Melanocyte of skin (primary cell): Measurements from ENCODE around the gene NHERF2.

DNA sequence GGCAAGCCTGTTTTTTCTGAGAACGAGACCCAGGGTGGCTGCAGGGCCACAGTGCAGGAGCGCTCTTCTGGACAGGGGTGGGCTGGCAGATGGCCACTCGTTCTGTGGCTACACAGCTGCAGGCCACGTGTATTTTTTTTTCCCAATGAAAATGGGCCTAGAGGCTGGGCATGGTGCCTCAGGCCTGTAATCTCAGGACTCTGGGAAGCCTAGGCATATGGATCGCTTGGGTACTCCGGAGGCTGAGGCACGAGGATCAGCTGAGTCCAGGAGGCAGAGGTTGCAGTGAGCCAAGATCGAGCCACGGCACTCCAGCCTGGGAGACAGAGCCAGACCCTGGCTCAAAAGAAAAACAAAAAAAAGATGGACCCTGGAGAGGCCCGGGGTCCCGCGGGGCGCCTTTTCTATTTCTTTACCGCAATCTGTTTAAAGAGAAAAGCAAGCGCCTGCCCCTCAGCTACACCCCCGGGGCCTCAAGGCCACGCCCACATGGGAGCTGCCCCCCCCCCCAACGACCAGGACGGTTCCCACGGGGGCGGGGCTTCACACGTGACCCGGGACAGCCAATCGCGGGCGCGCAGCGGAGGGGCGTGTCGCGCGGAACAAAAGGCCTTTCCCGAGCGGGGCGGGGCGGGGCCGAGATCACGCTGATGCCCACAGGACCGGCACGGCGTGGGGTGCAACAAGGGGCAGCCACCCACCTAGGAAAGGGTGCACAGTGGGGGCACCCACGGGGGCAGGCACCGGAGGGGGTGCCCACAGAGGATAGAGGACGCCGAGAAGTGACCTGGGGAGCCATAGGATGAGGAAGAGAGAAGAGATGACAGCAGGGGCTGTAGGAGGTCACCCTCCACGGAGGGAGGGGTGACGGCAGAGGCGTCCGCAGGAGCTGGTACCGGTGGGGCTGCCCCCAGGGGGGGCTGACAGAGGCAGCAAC is 6.5 kb downstream of the UNKL start:
- CAGE, long polyA plus RNA, 2 experiments = no peak in any of the 2 experiments

DNA sequence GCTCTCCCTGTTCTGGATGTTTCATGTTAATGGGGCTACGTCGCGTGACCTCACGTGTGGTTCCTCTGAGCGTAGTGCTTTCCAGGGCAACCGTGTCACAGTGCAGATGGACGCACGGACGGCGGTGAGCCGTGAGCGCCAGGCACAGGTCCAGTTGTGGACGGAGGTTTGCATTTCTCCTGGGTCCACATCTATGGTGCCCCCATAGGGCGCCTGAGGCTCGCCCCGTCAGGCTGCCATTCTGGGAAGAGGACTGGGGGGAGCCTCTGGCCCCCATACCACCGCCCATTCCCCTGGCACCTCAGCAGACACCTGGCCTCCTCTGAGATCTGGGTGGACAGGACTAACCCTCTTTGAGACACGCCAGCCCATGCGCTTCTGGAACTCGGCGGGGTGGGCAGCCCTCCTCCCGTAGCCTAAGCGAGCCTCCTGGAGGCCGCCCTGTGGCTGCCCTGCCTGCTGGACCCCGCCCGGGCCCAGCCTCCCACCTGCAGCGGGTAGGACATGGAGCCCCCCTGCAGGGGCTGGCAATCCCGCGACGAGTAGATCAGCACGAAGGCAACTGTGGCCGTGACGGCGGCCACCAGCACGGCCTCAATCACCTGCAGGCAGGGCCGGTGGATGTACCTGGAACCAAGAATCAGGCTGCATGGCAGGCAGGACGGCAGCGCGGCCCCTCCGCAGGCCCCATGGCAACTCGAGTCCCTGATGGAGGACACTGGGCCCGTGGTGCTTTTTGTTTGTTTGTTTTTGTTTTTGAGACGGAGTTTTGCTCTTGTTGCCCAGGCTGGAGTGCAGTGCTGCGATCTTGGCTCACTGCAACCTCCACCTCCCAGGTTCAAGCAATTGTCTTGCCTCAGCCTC is 8.1 kb upstream of the CCDC154 start:
- CAGE, long polyA plus RNA, 2 experiments = no peak in any of the 2 experiments

DNA sequence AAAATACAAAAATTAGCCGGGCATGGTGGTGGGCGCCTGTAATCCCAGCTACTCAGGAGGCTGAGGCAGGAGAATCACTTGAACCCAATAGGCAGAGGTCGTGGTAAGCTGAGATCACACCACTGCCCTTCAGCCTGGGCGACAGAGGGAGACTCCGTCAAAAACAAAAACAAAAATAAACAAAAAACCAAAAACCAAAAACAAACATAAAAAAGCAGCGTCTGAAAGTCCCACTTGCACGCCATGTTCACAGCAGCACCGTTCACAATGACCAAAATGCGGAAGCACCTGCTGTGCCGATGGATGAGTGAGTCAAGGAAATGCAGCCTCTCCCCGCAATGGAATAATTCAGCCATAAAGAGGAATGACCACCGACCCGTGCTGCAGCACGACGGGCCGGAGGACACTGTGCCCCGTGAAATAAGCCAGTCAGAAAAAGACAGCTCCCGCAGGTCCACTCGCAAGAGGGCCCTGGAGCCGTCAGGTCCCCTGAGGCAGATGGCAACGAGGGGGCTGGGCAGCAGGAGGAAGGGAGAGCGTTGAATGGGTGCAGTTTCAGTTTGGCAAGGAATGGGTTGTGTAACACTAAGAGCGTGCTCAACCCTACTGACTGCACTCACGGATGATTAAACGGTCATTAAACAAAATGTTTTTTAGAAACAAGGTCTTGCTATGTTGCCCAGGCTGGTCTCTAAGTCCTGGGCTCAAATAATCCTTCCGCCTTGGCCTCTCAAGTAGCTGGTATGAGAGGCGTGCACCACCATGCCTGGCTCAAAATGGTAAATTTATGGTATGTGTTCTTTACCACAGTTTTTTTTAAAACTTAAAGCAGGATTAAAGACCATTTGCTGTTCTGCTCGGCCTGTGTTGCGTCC is 5.1 kb downstream of the CLCN7 start:
- CAGE, long polyA plus RNA, 2 experiments = no peak in any of the 2 experiments

DNA sequence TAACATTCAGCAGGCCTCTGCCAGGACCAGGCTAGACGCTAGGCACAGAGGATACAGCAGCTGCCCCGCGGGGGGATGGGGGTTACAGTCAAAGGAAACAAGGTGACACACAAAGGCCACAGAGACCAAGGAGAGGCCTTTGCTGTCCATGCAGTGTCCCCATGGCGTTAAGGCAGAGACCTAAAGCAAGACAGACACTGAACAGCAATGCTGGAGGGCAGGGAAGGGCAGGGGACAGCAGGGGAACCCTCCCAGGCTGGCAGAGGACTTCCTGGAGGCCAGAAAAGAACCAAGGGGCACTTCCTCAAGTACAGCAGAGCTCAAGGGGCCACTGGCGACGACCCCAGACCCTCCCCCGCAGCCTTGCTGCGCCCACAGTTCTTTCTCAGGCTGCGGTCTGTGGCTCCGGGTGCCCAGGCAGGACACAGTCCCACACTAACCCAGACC is 4.4 kb downstream of the CLCN7 start:
- CAGE, long polyA plus RNA, 2 experiments = no peak in any of the 2 experiments

DNA sequence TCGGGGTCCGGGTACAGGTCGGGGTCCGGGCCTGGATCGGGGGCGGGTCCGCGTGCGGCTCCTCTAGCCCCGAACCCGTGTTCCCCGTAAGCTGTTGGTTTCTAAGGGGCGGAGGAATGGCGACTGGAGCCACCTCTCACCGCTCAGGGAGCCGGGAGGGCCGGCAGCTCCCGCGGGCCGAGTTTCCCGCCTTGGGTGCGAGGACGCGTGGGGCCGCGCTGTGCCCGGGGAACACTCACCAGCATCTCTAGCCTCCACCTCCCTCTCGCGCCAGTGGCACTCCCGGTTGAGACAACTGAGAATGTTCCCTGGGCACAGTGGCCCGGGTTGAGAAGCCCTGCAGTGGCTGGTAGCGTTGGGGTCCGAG is 527 bp downstream of the TELO2 start:
- CAGE, long polyA plus RNA, 2 experiments = no peak in any of the 2 experiments

- CAGE, long polyA plus RNA, 2 experiments = no peak in any of the 2 experiments
Measured at GRCh38 chr16:1689015-1689822, 11.1 kb downstream of the JPT2 start.

GRCh38 chr16:1729390-1729702 is 23.4 kb downstream of the MAPK8IP3 start:
- CAGE, long polyA plus RNA, 2 experiments = no peak in any of the 2 experiments

DNA sequence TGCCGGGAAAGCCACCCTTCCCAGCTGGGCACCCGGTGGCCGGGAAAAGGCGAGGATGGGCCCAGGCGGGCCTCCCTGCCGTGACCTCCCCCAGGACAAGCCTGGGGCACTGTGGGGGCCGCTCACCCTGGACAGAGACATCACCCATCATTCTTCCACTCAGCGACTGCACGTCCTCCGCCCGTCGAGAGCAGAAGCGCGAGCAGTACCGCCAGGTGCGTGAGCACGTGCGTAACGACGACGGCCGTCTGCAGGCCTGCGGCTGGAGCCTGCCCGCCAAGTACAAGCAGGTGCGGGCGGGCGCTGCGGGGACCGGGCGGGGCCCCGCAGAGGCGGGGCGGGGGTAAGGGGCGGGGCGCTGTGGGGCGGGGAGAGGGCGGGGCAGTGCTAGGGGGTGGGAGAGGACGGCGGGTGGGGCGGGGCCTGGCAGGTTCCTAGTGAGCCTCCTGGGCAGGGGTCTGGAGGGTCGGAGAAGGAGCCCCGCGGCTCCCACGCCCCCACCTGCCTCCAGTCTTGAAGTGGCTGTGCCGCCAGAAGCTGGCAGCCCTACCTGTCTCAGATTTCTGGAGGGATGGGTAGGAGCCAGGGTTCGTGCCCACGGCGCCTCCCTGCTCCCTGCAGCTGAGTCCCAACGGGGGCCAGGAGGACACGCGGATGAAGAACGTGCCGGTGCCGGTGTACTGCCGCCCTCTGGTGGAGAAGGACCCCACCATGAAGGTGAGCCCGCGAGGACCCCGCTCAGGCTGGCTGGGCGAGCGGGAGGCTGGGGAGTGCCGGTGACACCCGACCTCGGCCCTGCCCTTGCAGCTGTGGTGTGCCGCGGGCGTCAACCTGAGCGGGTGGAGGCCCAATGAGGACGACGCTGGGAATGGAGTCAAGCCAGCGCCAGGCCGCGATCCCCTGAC is 7.6 kb downstream of the NME3 start:
- CAGE, long polyA plus RNA, 2 experiments = no peak in any of the 2 experiments

DNA sequence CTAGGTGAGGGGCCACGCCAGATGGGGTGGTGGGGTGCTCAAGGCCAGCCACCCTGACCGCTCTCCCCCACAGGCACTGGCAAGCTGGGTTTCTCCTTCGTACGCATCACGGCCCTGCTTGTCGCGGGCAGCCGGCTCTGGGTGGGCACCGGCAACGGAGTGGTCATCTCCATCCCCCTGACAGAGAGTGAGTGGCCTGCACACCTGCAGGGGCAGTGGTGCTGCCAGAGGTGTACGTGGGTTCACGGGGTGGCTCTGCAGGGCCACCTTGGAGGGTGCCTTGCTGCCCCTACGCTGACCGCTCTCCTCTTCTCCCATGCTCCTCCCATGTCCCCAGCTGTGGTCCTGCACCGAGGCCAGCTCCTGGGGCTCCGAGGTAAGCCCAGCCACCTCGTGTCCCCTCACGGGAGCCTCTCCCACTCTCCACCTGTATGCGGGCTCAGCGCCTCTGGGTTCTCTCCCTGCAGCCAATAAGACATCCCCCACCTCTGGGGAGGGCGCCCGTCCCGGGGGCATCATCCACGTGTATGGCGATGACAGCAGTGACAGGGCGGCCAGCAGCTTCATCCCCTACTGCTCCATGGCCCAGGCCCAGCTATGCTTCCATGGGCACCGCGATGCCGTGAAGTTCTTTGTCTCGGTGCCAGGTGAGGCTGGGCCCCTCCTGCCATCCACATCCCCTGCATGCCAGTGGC is 3.5 kb downstream of the NME3 start:
- CAGE, long polyA plus RNA, 2 experiments = no peak in any of the 2 experiments

GRCh38 chr16:1777327-1778055 is 4.6 kb upstream of the MRPS34 start:
- CAGE, long polyA plus RNA, 2 experiments = no peak in any of the 2 experiments

DNA sequence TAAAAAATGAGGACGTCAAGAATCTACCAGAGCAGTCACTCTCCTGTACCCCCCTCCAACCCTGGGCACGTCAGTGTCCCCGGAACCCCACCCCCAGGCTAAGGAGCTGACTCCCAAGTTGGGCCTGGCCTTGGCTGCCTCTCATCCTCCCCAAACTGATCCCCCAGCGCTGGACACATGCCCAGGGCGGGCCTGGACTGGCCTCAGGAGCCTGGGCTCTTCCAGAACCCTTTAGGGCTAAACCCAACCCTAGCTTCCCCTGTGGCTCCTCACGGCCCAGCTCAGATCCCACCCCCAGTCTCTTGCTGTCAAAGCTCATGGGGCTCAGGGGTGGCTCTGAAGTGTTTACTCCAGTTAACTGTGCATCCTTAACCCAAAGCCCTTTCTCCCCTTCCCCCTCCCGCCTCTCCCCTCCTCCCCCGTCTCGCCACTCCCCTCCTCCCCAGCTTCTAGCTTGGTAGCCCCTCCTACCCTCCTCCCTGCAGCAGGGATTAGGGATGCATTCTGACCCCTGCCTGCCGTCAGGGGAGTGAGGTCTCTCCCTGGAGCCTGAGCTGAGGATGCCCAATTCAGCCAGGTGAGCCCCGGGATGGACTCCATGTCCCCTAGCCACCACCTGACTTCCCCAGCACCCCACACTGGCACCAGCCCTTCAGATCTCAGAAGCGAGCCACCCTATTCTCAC is 1.7 kb downstream of the HS3ST6 start:
- CAGE, long polyA plus RNA, 2 experiments = no peak in any of the 2 experiments

GRCh38 chr16:1917839-1918224 is 383 bp downstream of the HS3ST6 start:
- CAGE, long polyA plus RNA, 2 experiments = no peak in any of the 2 experiments

- CAGE, long polyA plus RNA, 2 experiments = no peak in any of the 2 experiments
Measured at GRCh38 chr16:1941229-1941471, 1.8 kb downstream of the MSRB1 start.

DNA sequence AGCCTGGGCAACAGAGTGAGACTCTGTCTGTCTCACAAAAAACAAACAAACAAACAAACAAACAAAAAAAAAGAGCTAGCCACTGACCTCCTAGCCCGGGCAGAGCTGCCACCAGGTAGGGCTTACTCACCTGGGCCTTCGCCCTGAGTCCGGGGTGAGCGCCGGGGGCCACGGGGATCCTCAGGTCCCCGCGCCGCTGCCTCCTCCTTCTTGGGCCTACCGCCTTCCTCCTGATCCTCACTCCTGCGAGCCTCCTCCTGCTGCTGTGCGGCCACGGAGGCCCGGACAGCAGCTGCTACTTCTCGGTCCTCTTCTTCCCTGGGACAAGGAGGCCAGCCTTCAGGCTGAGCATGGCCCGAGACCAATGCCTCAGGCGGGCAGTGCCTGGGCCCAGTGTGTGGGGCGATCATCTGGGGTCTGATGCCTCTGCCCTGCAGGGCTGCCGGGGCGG is 11.1 kb downstream of the SYNGR3 start:
- CAGE, long polyA plus RNA, 2 experiments = no peak in any of the 2 experiments

DNA sequence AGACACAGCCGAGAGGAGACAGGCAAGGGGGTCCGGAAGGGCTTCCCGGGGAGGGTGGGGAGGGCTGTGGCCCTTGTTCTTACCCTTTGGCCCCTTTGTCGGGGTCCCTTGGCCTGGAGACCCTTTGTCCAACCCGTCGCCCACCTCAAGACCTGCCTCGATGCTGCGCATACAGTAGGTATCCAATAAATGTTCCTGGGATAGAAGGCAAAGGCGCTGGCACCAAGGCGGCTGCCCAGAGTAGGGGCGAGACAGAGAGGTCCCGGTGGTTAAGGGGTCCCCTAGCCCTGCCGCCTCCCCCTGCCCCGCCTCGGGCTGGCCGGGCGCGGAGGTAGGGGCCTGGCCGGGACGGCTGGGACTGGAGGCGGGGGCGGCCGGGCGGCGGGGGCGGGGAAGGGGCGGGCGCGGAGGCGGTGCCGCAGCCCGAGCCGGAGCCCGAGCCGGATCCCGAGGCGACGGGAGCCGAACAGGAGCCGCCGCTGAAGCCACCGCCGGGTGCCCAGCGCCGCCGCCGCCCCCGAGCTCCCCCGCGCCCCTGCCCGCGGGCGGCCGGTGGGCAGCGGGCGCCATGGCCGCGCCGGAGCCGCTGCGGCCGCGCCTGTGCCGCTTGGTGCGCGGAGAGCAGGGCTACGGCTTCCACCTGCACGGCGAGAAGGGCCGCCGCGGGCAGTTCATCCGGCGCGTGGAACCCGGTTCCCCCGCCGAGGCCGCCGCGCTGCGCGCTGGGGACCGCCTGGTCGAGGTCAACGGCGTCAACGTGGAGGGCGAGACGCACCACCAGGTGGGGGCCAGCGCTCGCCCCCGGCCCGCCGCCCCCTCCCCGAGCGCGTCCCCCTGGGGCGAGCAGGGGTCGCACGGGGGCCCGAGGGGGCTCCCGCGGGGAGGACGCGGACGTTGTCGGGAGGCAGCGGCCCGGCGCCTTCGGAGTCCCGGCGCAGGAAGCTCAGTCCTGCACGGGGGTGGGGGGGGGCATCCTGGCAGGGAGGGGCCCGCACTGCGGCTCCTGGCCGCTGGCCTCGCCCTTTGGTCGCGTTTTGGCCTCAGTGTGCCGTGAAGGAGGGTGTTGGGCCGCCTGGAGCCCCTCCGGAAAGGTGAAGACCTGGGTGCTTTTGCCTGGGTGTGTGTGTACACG is at the start of gene NHERF2:
Gene NHERF2, plus strand, starts transcription at position 465 of the 1,132 bp plus-strand sequence.
- CAGE, long polyA plus RNA, 2 experiments = no peak in any of the 2 experiments

DNA sequence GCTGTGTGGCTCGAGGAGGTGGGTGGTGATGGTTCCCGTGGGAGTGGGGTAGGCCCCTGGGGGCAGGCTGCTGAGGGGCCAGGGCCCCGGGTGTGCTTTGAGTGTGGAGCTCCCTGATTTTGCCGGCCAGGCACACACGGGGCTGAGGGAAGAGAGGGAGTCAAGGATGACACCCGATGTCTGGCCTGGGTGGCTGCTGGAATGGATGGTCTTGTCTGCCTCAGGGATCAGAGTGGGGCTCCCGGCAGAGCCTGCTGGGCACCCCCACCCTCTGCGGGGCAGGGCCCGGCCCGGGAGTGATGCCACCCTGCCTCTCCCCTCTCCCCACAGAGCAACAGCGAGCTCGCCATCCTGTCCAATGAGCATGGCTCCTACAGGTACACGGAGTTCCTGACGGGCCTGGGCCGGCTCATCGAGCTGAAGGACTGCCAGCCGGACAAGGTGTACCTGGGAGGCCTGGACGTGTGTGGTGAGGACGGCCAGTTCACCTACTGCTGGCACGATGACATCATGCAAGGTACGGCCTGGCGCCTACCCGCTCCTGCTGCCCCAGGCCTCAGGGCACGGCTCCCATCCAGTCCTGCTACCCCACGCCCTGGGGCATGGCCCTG is 38.2 kb downstream of the TSC2 start:
- CAGE, long polyA plus RNA, 2 experiments = no peak in any of the 2 experiments

DNA sequence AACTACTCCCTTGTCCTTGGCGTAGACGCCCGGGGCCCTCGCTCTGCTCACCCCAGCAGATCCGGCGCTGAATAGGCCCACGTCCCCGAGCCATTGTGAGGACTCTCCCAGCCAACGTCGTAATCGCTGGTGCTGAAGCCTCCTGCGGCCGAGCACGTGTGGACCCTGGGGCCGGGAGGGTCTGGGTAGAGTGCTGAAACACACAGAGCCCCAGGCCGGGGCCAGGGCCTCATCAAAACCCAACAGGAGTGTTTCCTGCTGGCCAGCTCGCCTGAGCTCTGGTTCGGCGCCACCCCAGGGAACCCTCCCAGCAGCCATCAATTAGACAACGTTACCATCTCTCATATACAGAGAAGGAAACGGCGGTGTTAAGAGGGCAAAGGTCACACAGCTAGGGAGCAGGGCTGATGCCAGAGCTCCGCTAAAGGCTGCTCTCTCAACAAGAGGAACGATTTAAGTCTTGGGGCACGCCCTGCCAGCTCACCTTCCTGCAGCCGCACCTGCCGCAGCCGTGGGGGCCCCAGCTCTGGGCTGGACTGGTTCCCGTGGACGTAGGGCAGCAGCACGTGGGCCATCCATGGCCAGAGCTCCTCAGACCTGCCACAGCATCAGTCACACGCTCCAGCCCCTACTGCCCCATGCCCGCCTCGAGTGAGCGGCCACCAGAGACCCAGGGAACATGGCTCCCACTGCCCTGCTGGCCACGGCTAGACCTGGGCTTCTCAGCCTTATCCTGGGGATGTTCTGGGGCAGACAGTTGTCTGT is 43.5 kb downstream of the PKD1 start:
- CAGE, long polyA plus RNA, 2 experiments = no peak in any of the 2 experiments

DNA sequence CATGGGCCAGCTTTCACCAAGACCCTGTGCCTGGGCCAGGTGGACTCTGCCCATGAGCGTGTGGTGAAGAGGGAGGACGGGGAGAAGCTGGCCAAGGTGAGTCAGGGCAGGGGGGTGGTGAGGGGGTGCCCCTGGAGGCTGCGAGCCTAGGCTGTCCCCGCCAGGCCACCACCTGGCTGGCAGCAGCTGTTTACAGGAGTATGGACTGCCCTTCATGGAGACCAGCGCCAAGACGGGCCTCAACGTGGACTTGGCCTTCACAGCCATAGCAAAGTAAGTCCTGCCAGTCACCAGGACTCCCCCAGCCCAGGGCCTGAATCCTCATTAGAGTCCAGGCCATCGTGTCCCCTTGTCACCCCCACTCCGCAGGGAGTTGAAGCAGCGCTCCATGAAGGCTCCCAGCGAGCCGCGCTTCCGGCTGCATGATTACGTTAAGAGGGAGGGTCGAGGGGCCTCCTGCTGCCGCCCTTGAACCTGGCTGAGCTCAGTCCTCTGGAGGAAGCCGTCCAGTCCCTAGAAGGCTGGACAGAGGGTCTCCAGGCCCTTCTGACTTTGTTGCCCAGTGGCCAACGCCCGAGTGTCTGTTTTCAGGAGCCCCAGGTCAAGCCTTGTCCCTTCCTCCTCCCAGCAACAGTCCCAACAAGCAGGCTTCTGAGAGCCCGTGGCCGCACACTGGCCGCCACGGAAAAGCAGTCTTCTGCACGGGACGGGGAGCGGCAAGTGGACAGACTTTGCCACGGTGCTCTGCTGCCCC is 2.5 kb upstream of the TRAF7 start:
- CAGE, long polyA plus RNA, 2 experiments = no peak in any of the 2 experiments

GRCh38 chr16:2153704-2154045 is 1.9 kb upstream of the TRAF7 start:
- CAGE, long polyA plus RNA, 2 experiments = no peak in any of the 2 experiments

- CAGE, long polyA plus RNA, 2 experiments = no peak in any of the 2 experiments
Measured at GRCh38 chr16:2230083-2231023, 5.9 kb upstream of the DNASE1L2 start.